H7 (cell line): ENCODE data around the genes TUSC1, RIGI and TMEM215.

DNA sequence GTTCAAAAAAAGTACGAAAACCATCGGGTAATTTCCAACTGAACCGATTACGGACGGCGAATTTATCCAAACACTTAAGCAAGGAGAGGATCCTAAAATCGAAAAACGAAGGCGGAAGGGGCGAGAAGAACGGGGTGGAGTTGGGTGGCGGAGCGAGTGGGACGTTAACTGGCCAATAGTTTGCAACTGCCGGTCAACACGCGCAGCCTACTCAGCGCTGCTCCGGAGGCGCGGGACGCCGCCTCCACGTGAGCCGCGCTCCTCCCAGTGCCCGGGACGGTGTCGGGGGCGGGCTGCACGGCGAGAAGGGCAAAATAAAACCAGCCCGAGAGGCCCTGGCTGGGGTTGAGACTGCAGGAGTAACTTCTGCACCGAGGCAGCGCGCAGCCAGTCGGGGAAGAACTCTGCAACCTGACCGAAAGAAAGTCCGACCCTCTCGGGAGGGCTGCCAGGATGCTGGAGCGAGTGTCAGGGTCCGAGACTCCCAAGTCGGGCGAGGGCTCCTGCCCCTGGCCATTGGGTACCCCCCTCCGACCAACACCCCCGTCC is 24.9 kb upstream of the ELAVL2 start:
- RAMPAGE, long total RNA: no peak

GRCh38 chr9:25677747-25678950 is at the start of gene TUSC1:
TUSC1 (minus strand) TSS chr9:25678444.
- RAMPAGE, long total RNA: no peak

DNA sequence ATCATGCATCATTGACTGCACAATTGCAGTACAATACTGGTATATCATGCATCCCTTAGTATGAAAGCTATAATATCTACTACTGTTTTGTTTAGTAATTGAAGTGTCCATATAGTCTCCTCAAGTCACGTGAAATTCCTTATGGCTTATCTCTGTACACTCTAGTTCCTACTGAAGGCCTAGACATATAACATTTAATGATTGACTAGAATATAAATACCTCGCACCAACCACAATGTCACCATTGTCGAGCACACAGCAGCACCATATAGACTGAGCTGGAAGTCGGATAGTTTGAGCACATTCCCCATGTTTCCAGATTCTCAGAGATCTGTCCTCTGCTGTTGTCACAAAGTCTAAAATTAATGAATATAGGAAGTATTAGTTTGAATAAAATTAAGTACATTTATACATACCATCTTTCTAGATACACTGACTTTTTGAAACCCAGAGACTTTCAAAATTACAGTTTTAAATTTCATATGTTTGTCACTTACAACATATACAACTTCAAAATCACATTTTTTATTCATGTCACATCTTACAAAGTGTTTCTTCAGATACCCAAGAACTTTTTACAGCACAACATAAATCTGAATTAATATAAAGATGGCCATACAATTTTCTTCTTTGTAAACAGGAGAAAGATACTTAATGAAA is 21.3 kb downstream of the PLAA start:
- RAMPAGE, long total RNA: no peak

DNA sequence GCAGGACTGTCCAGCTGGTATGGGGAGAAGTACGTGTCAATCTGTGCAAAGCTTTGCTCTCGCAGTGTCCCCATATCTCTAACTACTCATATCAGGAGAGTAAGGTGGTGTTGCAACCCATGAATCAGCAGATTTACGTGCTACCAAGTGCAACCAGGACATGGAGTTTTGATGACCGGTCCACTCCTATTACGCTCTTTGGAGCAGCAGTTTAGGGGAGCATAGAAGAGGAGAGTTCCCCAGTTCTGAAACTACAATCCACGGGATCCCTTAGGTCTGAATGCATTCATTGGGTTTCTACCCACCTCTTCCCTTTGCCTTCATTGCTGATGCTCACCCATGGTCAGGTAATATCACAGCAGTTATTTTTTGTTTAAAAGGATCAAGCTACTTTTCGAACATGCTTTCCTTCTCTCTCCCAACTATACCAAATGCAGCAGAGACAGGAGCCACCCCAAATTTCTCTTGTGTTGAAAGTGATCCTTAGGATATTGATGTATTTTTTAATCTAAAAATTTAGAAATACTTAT is 74.9 kb downstream of the TEK start:
- RAMPAGE, long total RNA: no peak

GRCh38 chr9:27192466-27192828 is 83.4 kb downstream of the TEK start:
- RAMPAGE, long total RNA: no peak

GRCh38 chr9:27531442-27531792 is 1.8 kb upstream of the MOB3B start:
- RAMPAGE, long total RNA: no peak

DNA sequence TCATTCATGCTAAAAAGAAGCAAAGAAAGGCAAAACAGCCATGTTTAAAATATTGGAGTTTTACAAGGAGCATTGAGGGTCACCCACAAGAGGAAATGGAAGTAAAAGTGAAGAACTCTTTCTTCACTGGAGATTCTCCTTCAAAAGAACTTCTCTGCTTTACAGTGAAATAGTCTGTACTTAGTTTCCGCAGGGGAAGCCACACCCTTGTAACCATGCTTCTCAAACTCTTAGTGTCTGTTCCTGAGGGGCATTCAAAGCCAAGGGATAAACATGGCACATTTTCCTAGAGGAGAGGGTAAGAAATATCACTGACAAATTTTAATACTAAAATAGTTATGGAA is 8.6 kb downstream of the C9orf72 start:
- RAMPAGE, long total RNA: no peak

DNA sequence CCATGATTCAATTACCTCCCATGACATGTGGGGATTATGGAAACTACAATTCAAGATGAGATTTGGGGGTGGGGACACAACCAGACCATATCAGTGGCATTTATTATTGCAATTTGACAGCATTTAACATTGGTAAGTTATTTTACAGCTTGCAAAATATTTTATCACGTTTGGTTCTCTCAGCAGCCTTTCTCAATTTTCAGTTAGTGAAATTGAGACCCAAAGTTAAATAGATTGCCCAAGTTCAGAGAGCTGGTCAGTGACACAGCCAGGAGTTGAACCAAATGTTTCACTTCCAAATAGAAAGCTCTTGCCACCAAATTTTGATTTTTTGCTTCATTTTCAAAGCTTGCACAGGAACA is 271.4 kb upstream of the C9orf72 start:
- RAMPAGE, long total RNA: no peak

DNA sequence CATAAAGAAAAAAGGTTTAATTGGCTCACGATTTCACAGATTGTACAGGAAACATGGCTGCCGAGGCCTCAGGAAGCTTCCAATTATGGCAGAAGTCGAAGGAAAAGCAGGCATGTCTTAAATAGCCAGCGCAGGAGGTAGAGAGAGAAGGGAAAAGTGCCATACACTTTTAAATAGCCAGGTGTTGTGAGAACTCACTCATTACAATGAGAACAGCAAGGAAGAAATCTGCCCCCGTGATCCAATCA is 1484.0 kb upstream of the LINGO2 start:
- RAMPAGE, long total RNA: no peak

GRCh38 chr9:32524681-32525824 is 943 bp downstream of the RIGI start:
- RAMPAGE, long total RNA: no peak

GRCh38 chr9:32525825-32526446 is at the start of gene RIGI:
RIGI (minus strand) TSS chr9:32526196.
- RAMPAGE, long total RNA: no peak

- RAMPAGE, long total RNA: no peak
Observed at GRCh38 chr9:32783152-32784122, at the start of gene TMEM215. TMEM215 (plus strand) TSS chr9:32783540.

DNA sequence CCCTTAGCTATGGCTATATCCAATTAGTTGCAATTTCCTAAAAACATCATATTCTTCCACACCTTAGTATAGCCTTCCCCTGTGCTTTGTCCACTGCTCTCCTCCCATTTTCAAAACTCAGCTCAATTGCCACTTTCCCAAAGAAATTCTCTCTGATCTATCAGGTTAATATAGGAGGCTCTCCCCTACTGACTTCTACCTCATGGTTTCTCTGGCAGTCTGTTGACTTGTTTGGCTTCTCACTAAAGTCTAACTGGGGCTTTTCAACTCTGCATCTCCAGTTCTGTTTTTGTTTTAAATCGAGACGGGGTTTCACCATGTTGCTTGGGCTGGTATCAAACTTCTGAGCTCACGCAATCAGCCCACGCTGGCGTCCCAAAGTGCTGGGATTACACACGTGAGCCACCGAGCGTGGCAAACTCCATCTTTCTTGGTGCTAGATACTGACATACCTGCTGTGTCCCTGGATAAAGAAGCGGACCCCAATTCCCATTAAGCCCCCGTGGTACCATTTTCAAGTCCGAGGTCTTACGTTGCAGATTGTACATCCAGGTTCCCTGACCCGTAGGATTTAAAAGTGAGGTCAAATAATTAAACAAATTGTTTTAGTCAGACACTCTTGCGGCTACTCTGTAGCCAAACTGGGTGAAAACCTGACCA is 1.0 kb upstream of the DNAJA1 start:
- RAMPAGE, long total RNA: no peak

DNA sequence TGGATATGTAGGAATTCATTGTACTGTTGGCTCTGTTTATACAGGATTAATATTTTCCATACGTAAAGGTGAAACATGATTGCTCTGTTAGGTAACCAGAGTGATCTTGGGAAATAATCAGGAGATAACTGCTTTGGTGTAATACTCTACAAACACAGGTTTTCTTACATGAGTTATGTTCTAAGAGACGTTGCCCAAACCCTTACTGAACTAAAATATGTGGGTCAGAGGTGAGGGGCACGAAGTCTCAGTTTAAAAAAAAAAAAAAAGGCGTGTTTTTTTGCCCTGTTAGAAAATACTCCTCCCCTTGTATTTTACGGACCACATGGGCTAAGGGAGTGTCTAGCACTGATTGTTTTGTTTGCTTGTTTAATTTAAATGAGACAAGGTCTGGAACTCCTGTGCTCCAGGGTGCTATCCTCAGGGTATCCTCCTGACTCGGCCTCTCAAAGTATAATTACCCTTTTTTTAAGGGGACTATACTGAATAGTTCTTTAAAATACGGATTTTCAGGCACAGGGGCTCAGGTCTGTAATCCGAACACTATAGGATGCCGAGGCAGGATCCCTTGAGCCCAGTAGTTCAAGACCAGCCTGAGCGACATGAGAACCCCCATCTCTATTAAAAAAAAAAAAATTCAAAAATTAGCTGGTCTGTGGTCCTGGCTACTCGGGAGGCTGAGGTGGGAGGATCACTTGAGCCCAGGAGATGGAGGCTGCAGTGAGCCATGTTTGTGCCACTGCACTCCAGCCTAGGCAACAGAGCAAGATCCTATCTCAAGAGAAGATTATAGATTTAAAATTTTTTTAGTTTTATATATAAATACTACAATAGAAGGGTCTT is 8.1 kb downstream of the DNAJA1 start:
- RAMPAGE, long total RNA: no peak

- RAMPAGE, long total RNA: no peak
Observed at GRCh38 chr9:33073380-33073888, 3.0 kb downstream of the SMU1 start.

DNA sequence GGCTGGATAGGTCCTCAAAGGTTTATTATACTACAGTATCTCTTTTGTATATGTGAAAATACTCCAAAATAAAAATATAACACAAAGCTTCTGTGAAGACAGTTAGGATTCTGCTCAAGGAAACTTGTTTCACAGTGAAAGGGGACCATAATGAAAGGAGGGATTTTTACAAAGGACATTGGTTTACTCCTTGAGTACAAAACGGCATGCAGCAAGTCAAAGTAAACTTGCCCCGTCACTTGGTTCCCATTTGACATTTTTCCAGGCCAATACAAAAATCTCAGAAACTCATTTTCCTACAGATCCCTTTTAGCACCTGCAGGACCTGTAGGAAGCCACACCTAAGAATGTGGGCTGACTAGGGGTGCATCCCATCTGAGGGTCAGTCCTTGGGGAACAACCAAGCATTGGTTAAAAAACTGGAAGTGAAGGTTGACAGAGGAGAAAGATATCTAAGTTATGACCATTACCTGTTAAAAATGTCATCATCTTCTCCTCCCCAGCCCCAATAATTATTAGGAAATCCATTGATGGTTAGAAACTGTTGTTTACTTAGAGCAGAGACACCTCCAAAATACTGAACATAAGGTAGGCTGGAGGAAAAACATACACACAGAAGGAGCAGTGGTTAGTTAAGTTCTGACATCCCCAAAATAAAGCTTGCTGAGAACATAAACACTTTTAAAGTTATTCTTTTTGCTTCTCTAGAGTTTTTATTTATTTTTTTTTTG is 39.2 kb upstream of the SMU1 start:
- RAMPAGE, long total RNA: no peak

DNA sequence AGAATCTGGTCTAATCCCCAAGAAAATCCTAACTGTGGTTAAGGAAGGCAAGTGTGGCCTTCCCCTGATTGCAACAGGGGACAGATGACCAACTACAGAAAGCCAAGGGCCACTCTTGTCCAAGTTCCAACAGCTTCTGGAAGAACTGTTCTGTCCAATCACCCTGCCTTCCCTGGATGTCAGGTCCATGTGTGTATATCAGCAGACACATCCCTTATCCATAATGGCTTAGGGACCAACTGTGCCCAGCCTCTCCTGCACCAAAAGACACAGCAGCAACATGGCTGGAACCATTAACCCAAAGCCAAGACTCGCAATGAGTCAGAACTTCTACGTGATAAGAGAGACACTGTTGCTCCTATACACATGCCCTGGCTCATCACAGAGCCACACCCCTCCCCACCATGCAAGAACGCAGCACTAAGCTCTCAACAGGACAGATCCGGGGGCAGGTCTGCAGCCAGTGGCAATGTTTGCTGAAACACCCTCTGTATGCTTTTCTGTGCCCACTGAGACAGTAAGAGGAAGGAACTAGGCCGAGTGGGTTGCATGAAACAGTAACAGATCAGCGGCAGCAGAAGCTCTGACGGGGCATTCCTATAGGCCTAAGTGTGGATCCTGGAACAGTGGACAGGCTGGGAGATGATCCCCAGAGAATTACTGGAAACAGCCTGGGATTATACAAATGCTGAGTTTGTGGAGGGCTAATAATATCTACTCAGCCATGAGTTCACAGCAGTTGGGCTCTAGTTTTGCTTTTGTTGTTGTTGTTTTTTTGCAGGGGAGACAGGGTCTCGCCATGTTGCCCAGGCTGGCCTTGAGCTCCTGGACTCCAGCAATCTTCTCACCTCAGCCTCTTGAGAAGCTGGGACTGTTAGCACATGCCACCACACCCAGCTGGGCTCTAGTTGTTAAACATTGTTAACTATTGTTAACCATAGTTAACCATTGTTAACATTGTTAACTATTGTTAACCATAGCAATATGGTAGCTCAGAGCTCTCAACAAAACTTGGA is 41.1 kb downstream of the B4GALT1 start:
- RAMPAGE, long total RNA: no peak

DNA sequence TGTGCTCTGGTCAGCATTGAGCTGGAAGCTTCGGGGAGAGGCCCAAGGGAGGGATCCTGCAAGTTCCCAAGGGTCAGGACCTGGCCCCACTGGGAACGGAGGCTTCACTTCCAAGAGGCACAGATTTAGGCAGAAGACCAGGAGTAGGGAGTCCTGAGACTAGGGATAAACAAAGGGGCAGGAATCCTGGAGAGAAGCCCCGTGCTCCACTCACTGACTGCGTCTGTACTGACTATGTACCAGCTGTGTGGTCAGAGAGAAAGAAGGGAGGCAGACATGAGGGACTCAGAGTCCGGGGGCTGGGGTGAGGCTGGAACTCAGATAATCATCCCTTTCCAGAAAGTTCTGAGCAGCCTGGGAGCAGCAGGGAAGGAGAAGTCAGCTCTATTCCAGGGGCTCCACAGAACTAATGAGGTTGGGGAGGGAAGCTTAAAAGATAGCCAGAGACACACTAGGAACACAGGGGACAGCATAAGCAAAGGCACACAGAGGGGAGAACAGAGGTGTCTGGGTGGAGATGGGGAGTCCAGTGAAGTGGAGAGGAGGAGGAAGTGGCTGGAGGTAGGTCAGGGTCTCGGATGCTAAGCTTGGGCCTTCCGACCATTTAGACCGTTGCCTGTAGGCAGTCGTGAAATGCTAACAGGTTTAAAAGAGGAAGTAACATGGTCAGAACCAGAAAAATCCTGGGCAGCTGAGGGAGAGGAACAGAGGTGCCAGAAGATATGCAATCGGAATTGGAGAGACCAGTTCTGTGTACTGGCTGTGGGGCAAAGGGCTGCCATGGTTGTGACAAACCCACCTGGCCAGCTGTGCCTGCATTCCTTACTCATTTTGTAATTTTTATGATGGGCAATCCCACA is 37.6 kb downstream of the B4GALT1 start:
- RAMPAGE, long total RNA: no peak

DNA sequence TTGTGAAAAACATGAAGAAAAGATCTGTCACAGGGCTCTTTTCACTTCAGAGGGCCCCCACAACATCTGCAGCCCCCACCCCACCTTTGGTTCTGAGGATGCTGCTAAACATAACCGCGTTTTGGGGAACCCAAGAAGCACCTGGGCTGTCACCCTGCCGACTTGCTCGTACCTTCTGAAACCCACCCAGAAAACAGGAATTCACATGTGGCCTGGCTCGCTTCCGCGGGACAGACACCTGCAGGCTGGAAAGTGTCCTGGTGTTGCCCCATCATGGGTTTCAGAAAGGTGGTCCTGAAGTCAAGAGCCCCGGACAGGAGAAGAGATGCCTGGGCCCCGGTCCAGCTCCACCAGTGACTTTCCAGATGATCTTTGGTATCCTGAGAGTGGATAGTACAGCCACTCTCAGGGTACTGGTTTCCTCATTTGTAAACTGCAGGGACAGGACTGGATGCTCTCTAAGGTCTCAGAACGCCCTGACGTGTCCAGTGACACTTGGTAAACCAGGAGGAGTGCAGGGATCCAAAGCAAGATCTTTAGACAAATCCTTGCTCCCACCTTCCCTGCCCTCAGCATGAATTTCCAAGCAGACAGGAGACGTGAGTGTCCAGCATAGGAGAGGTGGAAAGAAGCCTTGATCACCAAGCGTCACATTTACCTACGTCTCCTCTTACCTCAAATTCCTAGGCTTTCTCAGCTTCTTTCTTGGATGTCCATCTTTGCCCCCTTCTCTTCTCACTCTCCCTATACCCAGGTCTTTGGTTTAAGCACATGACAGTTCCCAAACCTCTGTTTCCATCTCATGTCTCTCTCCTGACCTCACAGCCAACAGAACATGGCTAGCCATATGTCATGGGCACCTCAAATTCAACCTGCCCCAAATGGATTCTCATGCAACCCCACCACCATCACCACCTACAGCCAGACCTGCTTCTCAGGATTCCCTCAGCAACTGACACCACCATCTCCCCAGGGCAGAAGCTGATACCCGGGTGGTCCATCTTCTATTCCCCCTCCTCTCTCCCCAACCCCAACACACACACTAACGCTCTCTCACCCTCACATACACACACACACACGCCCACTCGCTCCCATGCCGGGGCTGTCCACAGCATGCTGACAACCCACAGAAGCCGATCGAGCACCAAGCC is 28.9 kb downstream of the B4GALT1 start:
- RAMPAGE, long total RNA: no peak

- RAMPAGE, long total RNA: no peak
Observed at GRCh38 chr9:33139133-33140350, 27.6 kb downstream of the B4GALT1 start.